GM23338 (cell line): ENCODE data around the gene COPG2.

DNA sequence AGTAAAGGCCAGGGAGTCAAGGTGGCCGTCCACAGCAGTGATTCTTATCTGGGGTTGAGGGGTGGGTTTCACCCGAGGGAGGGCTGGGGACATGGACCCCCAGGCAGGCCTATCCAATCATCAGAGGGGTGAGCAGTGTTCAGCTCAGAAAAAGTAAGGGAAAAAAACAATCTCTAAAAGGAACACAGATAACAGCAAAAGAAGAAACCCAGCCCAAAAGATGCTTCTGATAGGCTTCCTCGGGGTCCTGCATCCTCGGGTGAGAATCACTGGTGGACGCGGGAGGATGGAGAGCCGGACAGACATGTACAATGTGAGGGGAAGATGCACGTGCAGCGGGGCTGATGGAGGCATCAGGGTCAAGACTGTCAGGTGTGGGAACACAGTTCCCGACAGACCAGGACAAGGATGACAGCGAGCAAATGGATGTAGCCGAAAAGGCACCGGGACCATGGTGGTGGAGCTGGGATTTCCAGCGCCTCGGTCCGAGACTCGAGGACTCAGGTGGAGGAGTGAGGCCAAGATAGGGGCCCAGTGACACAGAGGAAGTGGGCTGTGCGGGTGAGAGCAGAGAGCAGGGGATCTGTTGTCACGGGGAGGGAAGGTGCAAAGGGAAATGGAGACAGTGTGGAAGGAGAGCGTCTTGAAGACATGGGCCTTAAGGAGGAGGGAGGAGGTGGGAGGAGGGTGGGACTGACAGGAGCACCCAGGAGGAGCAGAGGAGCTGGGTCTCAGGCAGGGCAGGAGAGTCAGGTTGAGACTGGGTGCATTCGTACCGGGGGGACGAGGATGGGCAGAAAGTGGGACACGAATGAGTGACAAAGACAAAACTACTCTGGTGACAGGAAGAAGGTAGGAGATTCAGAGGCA is 44.7 kb downstream of the MEST start:
- PRO-cap, result no peak
- RAMPAGE, long total RNA, result no peak

- PRO-cap, result bidirectional peak, plus-strand start at chr7:130668508, minus-strand start at chr7:130668336; bidirectional peak, plus-strand start at chr7:130668852, minus-strand start at chr7:130668707
- RAMPAGE, long total RNA, result start-site peak on the minus strand at chr7:130668710-130668737, 2,314 and 407 reads in 2 replicates
These were observed at the start of gene COPG2 for GRCh38 chr7:130668058-130669282. COPG2 (minus strand) TSS chr7:130668748.

- PRO-cap, result no peak
- RAMPAGE, long total RNA, result no peak
These were observed 60.3 kb upstream of the KLF14 start for GRCh38 chr7:130794317-130794776.

- PRO-cap, result no peak
- RAMPAGE, long total RNA, result no peak
These were observed 150.3 kb upstream of the KLF14 start for GRCh38 chr7:130884252-130884816.

DNA sequence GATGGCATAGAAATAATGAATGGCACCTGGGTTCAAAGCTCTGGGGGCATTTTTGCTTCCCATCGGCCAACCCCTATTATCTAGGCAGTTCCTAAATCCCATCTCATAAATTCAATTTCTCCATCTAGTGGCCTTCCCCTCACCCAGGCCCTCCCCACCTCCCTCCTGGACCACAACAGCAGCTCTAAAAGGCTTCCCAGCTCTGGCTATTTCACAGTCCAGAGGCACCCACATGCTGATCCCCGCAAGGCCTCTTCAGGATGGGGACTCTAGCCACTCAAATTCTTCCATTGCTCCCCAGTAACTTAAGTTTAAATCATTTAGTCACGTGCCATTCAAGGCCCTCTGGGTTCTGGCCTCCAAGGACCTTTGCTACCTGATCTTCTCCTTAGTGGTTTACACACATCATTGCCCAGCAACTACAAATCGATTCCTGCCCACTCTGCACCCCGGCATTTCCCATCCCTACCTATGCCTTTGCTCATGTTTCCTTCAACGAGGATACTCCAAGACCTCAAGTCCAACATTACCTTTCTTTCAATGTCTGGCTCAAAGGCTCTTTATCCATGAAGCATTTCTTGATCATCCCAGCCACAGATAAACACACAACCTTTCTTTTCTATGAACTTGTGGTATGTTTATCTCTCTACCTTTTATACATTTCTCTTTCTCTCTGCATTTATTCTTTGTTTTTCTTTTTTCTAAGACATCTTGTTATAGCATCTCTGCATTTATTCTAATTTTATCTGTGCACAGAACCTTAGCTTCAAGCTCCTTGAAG is 202.5 kb upstream of the KLF14 start:
- PRO-cap, result no peak
- RAMPAGE, long total RNA, result no peak

DNA sequence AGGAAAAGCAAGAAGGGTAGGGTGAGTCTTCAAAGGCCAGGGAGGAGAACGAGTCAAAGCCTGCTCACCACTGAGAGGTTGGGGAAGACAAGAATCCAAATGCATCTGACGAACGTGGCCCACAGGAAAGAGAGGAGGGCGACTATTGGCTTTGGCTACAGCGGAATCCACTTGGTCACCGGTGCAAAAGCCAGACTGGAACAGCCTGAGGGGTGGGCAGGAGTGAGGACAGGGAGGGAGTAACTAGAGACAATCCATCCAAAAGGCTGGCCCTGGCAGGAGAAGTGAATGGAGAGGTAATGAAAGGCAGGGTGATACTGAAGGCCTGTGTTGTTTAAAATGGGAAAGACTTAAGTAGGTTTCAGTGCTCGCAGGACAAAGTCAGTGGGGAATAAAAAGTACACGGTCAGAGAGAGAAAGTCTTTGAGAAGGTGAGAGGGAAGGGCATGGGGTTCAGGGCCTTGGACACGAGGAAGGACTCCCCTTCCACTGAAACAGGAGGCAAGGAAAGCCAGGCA is 216.9 kb upstream of the KLF14 start:
- PRO-cap, result no peak
- RAMPAGE, long total RNA, result no peak

DNA sequence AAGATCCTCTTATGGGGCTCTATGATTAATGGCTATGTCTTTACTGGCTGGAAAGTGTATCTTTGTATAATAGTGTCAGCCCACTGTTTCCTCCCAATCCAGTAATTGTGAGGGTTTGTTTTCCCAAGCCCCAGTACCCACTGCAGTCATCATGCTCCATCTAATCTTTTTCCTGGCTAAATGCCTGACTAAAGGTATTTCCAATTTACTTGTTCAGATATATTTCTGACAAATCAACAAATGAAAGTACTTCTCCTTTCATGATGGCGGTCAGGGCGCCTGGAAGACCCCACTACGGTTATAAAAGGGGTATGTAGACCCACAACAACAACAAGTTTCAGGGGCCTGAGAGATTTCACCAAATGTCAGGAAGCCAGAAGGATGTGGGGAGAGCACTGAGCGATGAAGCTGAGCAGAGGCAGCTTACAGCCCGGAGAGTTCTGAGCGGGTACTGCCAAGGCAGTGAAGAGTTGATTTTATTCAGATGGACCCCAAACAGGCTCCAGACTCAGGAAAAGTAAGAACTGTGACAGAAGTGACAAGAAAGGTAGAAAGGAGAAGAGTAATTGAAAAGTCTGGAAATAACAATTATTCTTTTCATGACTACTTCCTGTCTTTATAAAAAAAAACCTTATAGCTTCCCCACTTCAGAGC is 222.7 kb upstream of the KLF14 start:
- PRO-cap, result no peak
- RAMPAGE, long total RNA, result no peak

DNA sequence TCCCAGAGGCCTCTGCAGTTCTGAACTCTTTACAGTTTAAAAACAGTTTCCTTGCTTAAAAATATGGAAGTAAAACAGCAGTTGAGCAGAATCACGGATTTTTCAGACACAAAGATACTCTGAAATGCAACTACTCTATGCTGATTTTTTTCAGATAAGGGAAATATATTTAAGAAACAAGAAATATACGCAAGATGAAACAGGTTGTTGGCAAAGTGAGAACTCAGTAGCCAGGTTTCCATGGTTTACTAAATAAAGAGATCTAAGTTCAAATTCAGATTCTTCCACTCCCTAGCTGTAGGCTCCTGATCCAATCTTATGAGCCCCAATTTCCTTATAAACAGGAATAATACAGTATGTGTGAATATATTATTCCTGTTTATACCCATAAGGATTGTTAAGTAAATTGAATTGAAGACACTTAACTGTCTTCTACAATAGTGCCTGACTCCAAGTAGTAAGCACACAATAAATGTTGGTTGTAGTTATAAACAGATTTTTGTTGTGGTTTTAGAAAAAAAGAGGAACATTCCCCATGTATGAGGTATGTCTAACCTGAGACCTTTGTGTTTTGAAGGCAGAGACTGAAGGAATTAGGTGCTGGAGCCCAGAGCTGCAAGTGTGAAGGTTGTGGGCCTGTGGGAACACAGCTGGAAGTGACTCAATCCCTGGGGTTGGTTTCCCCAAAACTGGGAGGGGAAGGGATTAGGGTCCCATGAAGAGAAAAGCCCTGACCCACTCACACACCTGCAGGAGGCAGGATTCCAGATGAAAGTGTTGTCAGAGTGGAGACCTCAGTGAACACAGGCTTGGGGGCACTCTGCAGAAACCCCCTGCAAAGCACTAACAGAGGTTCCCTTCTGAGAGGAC is 264.9 kb upstream of the KLF14 start:
- PRO-cap, result no peak
- RAMPAGE, long total RNA, result no peak

DNA sequence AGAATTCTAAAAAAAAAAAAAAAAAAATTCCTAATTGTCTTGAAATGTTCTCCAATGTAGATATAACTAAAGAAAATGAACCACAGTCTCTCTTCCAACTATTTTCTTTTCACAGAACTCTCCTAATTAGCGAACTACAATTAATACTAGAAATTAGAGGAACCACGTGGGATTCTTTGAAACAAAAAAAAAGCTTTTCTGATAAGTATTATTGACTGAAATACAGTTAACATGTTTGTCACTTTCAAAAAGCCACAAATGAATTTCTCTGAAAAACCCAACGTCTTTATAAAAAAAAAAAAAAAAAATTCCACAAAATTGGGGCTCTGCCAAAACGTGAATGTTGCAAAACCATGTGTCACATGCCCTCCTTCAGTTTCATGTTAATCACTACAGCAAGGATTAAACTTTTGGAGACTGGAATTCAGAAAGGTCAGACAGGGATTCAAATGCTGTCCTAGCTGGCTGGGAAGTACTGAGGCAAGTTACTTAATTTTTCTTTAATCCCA is 277.9 kb upstream of the KLF14 start:
- PRO-cap, result no peak
- RAMPAGE, long total RNA, result no peak

GRCh38 chr7:131015485-131016283 is 281.7 kb upstream of the KLF14 start:
- PRO-cap, result no peak
- RAMPAGE, long total RNA, result no peak

DNA sequence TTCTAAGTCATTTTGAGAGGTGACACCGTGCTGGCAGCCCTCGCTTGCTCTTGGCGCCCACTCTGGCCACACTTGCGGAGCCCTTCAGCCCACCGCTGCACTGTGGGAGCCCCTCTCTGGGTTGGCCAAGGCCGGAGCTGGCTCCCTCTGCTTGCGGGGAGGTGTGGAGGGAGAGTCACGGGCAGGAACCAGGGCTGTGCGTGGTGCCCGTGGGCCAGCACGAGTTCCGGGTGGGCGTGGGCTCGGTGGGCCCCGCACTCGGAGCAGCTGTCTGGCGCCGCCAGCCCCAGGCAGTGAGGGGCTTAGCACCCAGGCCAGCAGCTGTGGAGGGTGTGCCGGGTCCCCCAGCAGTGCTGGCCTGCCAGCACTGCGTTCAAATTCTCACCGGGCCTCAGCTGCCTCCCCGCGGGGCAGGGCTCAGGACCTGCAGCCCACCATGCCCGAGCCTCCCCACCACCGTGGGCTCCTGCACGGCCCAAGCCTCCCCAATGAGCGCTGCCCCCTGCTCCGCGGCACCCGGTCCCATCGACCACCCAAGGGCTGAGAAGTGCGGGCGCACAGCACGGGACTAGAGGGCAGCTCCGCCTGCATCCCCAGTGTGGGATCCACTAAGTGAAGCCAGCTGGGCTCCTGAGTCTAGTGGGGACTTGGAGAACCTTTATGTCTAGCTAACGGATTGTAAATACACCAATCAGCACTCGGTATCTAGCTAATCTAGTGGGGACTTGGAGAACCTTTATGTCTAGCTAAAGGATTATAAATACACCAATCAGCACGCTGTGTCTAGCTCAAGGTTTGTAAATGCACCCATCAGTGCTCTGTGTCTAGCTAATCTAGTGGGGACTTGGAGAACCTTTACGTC is 268.9 kb upstream of the MKLN1 start:
- PRO-cap, result no peak
- RAMPAGE, long total RNA, result no peak

DNA sequence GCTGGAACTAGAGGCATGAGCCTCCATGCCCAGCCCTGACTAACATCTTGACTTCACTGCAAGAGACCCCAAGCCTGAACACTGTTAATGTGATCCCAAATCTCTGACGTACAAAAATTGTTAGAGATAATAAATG is 244.7 kb upstream of the MKLN1 start:
- PRO-cap, result no peak
- RAMPAGE, long total RNA, result no peak

GRCh38 chr7:131099884-131100350 is 227.8 kb upstream of the MKLN1 start:
- PRO-cap, result no peak
- RAMPAGE, long total RNA, result no peak

GRCh38 chr7:131188276-131189185 is 139.1 kb upstream of the MKLN1 start:
- PRO-cap, result no peak
- RAMPAGE, long total RNA, result no peak

DNA sequence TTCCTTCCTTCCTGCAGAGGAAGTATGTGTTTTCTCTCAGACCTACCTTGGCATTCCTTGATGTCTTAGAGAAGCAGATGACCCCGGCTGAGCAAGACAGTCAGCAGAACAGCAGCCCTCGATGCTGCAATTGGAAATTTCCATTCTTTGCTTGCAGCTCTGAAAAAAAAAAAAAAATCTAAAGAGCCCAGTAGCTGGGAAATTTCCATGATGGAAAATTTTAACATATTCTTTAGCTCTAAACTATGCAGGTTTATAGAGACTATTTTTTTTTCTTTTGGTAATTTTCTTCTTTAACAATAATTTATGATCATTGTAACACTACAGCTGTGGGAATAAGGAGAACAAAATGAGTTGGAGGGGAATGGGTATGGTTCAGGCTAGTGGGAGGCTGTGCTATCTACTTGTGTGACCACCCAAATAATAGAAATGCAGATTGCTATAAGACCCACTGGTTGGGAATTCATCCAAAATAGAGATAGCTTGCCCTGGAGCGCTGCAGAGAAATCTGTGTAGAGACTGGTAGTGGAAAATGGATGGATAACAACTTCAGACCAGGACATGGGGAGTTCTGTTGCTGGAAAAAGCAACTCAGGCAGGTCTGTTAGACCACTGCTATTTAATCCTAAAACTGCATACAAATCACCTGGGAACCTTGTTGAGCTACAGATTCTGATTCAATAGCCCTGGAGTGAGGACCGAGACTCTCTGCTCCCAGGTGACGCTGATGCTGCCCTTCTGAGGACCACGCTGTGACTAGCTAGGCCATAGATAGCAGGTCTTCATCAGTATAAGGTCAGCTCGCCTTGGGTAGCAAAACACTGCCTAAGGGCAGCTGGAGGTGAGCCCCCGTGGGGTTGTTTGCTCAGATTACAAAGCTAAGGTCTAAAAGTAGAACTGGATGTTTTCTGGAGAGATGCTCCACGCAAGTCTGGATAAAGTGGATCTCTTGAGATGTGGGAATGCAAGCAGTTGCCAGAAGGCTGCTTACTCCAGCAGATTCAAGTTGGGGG is 137.1 kb upstream of the MKLN1 start:
- PRO-cap, result bidirectional peak, plus-strand start at position 68 of the sequence, minus-strand start outside the sequence; unidirectional peak, plus-strand start at position 470 of the sequence; bidirectional peak, plus-strand start at position 666 of the sequence, minus-strand start at position 758 of the sequence
- RAMPAGE, long total RNA, result no peak

DNA sequence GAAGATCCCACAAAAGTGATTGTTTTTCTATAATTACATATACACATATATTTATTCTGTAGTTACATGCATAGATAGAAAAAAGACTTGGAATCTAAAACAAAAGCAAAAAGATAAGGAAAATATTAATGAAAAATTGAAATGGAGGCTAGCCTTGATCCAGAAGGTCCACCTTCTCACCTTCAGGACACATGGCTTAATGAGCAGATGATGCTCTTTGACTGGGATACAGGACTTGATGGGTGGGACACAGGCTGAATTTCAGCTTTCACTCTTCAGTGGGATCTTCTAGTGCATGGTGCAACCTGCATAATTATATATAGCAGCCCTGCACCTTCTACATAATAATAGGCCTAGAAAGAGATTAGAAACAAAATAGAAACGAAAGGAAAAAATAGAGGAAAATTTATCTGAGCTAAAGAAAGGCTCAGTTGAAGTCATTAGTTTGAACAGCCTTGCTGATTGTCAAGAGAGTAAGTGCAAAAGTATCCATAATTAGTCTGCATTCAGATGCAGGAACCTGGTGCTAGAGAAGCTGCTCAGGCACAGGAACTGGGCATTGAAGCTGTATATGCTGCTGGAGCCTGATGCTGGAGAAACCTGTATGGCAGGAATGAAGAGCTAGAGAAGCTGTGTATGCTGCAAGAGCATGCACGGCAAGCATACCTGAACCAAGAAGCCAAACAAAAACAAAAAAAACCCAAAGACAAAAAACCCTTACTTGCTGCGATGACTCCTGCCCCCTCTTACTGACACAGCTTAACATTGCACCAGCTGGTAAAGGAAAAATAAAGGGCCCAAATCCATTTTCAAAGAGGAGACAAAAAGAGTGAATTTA is 19.3 kb downstream of the MKLN1 start:
- PRO-cap, result bidirectional peak, plus-strand start at position 559 of the sequence, minus-strand start at position 606 of the sequence
- RAMPAGE, long total RNA, result no peak

GRCh38 chr7:131356447-131356901 is 28.8 kb downstream of the MKLN1 start:
- PRO-cap, result no peak
- RAMPAGE, long total RNA, result no peak

- PRO-cap, result no peak
- RAMPAGE, long total RNA, result no peak
These were observed 55.6 kb downstream of the PODXL start for GRCh38 chr7:131500392-131501585.

- PRO-cap, result no peak
- RAMPAGE, long total RNA, result no peak
These were observed 159.1 kb downstream of the PLXNA4 start for GRCh38 chr7:132417096-132417656.

GRCh38 chr7:132508016-132508767 is 68.1 kb downstream of the PLXNA4 start:
- PRO-cap, result no peak
- RAMPAGE, long total RNA, result no peak